Transverse colon (tissue), 4 donors: ENCODE measurements around a stretch of chr3.

- PRO-cap = no peak
- RAMPAGE, long total RNA, 4 experiments = no peak in any of the 4 experiments
Observed at GRCh38 chr3:139292673-139293363, 51.0 kb upstream of the MRPS22 start.

DNA sequence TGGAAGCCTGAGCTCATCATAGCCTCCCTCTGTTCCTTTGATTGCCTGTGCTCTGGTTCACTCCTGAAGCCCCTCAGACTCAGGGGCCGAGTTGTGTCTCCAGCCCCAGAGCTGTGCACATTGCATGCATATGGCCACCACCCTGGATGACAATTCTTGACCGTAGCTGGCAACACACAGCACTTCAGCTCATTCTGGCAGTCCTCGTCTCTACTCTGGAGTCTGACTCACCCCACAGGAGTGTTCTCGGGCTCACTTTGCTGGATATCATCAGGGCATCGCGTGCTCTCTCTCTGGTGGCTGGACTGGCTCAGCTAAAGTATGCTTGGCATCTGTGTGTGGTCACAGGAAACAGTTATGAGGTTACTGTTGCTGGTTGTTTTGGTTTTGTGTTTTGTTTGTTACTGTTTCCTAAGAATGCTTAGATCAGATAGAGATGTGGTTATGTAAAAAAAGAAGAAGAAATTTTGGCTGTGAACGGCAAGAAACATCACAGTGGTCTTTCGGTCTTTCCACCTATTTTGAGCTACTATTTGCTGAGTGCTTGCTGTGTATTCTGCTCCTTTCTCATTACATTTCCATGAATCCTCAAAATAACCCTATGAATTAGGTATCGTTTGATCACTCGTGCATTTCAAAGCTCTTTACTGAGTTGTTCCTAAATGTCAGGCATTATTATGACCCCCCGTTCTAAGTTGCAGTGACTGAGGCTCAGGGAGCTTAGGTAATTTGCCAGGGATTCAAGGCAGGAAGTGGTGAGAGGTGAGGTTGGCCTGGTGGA, 41.5 kb upstream of the MRPS22 start:
- PRO-cap = no peak
- RAMPAGE, long total RNA, 4 experiments = no peak in any of the 4 experiments

DNA sequence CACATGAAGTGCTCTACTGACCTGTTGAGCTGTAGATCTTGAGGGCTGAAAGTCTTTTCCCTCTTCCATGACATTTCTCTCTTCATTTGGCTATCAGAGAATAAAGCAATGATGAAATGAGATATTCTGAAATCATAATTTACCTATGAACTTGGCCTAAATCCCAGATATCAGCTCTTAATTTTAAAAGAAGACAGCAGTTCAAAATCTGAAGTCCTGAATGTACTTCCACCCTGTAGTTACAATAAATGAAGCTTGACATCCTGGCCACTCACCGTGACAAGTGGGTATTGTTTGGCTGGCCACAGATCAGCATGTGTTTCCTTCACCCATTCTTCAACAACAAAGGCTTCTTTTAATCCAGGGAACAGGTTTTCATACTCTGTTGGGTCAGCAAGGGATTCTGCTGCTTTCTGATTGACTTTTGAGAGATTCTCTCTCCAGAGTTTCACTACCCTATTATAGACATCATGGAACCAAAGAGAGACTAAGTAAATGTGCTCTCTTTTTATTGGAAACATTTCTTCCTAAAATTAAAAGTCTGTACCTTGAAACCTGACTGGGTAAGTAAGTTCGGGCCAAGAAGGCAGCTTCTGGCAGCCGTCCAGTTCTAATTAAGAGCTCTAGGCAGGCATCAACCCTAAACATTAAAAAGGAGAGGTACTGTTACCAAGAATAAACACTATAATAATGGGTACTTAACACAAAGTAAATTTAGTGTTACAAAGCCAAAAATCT, 15.1 kb downstream of the MRPS22 start:
- PRO-cap = no peak
- RAMPAGE, long total RNA, 4 experiments = start-site peak on the minus strand in 1 of 4 experiments, centred at position 373 of the sequence, 31 reads per replicate

DNA sequence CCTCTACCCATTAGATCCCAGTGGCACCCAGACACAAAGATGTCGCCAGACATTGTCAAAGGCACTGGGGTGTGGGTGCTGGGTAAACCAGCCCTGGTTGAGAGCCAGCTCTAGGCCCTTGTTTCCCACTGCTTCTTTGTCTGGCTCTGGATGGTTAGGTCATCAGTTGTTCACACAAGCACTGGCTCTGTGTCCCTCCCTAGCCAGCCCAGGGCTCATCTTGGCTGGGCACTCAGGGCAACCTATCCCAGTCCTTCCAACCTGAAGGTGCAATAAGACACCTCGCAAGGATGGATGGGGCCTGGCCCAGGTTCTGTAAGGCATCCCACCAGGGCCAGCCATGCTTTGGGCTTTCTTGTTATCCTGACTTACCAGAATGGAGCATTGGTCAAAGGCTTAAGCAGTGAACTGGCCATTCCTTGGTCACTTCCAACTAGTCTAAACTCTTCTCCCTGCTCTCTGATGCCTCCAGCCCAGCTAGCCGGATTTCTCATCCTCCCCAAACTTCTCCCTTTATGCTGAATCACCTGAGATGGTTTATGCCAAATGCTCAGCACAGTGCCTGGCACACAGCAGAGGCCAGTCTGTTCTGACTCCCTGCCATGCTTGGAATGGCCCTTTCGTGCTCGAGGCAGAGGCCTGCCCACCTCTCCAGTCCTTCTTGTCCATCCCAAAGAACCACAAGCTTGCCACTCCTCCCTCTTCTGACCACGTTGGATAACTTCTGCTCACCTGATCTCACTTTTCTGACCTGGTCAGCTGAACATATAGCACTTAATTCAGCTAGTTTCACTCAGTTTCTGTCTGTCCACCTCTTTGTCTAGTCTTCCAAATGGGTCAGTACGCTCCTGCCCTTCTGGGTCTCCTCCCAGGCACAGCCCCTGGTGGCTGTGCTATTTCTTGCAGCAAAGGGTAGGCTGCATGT, 1.9 kb upstream of the RBP1 start:
- PRO-cap = no peak
- RAMPAGE, long total RNA, 4 experiments = no peak in any of the 4 experiments

DNA sequence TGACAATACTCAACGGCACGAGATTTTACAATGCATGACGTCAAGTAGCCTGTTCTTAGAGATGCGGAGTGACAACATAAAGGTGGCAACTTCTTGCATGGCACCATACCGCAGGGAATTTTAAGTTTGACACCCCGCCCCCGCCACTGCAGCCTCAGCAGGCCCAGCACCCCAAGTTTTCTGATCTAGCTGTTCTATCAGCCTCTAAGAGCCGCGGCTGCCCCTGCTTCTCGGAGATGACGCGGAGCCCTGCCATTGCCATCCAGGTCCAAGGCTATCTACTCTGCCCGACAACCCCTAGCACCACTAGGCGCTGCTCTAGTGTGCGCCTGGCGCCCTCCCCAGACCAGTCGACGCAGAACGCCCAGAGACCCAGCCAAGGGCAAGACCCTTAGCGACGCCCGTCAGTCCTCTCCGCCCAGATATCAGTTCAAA, 591 bp upstream of the CLSTN2 start:
- PRO-cap = no peak
- RAMPAGE, long total RNA, 4 experiments = no peak in any of the 4 experiments

GRCh38 chr3:140386247-140386796, 291.5 kb upstream of the TRIM42 start:
- PRO-cap = no peak
- RAMPAGE, long total RNA, 4 experiments = no peak in any of the 4 experiments

DNA sequence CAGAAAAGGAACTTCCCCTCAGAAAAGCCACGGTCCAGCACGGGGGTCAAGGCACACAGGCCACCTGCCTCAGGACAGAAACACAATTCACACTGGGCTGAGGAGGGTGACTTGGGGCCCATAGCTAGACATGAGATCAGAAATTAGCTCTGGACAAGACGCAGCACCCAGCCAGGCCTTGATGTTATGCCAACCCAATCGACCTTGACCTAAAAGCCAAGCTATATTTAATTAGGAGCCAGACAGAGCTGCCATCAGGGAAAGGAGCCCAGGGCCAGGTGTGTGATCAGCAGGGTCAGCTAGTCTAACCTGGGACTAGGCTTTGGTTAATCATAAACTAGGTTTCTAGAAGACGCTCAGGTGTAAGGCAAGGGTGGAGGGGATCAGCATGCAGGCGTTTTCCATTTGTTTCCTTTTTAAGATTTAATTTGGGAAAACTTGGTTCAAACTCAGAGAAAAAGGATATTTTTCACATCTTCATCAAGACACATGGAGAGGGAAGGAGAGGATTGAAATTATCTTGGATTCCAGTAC, 23.8 kb upstream of the SLC25A36 start:
- PRO-cap = no peak
- RAMPAGE, long total RNA, 4 experiments = no peak in any of the 4 experiments

DNA sequence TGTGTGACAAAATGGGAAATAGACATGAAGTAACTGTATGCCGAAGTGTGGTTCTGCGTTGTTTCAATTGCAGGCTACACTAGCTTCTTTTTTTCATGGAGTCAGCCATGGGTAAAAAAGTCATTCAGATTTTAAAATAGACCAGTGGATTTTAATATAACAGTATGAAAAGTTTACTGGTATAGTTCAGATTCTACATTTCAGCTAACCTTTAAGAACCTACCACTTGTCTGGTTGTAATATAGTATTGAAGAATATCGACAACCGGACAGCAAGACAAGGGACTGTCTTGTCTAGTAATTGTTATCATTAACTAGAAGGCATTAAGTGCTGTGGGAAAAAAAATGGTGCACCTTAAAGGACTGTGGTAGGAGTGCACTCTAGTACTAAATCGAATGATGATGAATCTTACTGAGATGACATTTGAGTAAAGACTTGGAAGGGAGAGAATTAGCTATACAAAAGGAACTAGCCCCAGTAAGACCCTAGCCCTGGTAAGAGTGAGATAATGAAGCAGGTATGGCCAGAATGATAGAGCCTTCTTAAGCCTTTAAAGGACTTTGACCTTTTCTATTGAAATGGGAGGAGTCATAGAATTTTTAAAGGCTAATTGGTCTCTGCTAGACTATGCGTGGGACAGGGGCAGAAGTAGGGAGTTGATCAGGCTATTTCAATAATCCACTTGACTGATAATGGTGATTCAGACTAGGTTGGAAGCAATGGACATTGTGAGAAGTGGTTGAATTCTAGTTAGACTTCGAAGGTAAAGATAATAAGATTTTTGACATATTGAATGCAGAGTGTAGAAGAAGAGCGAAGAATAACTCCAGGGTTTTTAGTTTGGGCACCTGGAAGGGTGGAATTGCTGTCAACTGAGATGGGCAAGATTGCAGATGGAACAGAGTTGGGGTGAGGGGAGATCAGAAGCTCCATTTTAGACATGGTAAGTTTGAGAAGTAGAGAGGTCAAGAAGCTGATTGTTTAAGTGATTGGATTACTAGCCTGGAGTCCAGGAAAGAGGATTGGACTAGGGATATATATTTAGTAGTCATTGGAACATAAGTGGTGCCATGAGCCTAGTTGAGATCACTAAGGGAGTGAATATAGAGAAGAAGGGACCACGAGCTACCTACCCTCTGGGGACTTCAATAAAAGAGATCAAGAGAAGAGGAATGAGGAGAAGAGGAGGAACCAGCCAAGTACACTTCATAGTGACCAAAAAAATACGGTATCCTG, 4.6 kb downstream of the SLC25A36 start:
- PRO-cap = no peak
- RAMPAGE, long total RNA, 4 experiments = start-site peak on the plus strand in 2 of 4 experiments, centred at positions 992 to 1,120 of the sequence, 5 to 13 reads per replicate

GRCh38 chr3:141238149-141238655, 6.6 kb downstream of the PXYLP1 start:
- PRO-cap = no peak
- RAMPAGE, long total RNA, 4 experiments = no peak in any of the 4 experiments

- PRO-cap = no peak
- RAMPAGE, long total RNA, 4 experiments = no peak in any of the 4 experiments
Observed at GRCh38 chr3:141266536-141267654, 35.3 kb downstream of the PXYLP1 start.

- PRO-cap = no peak
- RAMPAGE, long total RNA, 4 experiments = no peak in any of the 4 experiments
Observed at GRCh38 chr3:141274809-141275472, 43.3 kb downstream of the PXYLP1 start.

GRCh38 chr3:141367003-141367729, 1.1 kb upstream of the ZBTB38 start:
- PRO-cap = no peak
- RAMPAGE, long total RNA, 4 experiments = no peak in any of the 4 experiments

- PRO-cap = no peak
- RAMPAGE, long total RNA, 4 experiments = no peak in any of the 4 experiments
Observed at GRCh38 chr3:141442333-141443511, 44.1 kb upstream of the RASA2 start.

GRCh38 chr3:141487478-141488267, 846 bp downstream of the RASA2 start:
- PRO-cap = bidirectional peak, plus-strand start at chr3:141487730, minus-strand start at chr3:141487624
- RAMPAGE, long total RNA, 4 experiments = no peak in any of the 4 experiments

GRCh38 chr3:141489092-141489613, 2.3 kb downstream of the RASA2 start:
- PRO-cap = unidirectional peak, plus-strand start at chr3:141489434
- RAMPAGE, long total RNA, 4 experiments = no peak in any of the 4 experiments

DNA sequence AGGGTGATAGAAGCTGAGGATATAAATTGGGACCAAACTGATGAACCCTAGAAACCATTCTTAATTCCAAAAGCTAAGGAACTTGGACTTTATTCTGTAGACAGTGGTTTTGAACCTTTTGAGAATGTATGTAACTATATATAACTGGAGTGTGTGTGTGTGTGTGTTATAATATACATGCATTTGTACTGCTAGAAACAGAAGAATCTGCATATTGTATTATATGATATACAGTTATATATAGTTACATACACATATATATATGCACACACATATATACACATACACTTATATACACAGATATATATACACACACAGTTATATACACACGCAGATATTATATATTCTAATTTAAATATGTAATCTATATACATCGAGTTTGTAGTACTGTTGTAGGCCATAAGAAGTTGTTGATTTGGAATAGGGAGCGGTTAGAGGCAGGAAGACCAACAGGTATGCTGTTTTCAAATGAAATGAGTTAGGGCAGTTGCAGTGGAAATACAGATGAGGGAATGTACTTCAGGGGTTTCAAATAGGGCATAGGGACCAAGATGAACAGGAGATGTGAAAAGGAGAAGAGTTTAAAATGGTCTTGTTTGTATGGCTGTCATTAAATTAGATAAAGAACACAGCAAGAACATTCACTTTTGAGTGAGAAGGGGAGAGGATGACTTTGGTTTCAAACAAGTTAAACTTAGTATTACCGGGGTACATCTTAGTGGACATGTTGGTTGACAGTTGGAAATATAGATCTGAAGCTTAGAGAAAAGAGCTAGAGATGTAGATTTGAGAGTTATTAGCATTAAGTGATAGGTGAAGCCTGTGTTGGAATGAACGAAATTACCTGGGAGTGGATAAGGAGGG, 33.8 kb downstream of the RASA2 start:
- PRO-cap = no peak
- RAMPAGE, long total RNA, 4 experiments = start-site peak on the plus strand in 1 of 4 experiments, centred at position 723 of the sequence, 13 reads per replicate

- PRO-cap = no peak
- RAMPAGE, long total RNA, 4 experiments = no peak in any of the 4 experiments
Observed at GRCh38 chr3:141659684-141660149, 78.4 kb upstream of the RNF7 start.

- PRO-cap = no peak
- RAMPAGE, long total RNA, 4 experiments = no peak in any of the 4 experiments
Observed at GRCh38 chr3:141661311-141661931, 76.7 kb upstream of the RNF7 start.

GRCh38 chr3:141888588-141889247, 12.3 kb downstream of the ATP1B3 start:
- PRO-cap = no peak
- RAMPAGE, long total RNA, 4 experiments = start-site peak on the plus strand in 1 of 4 experiments, at chr3:141888951-141888975 at its widest, 8 reads per replicate

GRCh38 chr3:142014915-142015813, 134.2 kb downstream of the TFDP2 start:
- PRO-cap = no peak
- RAMPAGE, long total RNA, 4 experiments = start-site peak on the minus strand in 2 of 4 experiments, at chr3:142015165-142015343 at its widest, 5 to 8 reads per replicate